Urinary bladder (tissue), 3 donors: Measurements from ENCODE around the gene ANKRD63.

DNA sequence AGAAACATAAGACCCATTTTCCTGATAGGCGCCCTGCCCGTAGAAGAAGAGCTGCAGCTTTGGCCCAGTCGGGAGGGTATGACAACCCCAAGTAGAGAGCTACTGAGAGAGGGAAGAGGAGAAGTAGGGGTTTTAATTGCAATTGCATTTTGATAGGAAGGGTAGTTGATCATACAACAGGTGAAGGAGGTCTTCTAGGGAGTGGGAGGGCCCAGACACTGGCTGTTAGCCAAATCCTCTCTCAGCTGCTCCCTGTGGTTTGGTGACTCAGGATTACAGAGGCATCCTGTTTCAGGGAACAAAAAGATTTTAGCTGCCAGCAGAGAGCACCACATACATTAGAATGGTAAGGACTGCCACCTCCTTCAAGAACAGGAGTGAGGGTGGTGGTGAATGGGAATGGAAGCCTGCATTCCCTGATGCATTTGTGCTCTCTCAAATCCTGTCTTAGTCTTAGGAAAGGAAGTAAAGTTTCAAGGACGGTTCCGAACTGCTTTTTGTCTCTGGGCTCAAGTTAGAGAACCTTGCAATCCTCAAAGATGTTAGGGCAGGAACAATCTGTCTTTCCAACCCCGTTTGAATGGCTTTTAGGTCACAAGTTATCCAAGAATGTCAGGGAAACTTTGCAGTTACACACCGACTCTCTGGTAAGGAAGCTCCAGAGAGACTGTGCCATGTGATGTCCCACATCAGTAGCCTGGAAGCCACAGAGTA is 408.8 kb upstream of the THBS1 start:
- PRO-cap: no peak
- RAMPAGE, long total RNA: no peak

- PRO-cap: no peak
- RAMPAGE, long total RNA: no peak
Measured at GRCh38 chr15:39326735-39327299, 254.1 kb upstream of the THBS1 start.

- PRO-cap: unidirectional peak, minus-strand start at chr15:39581798
- RAMPAGE, long total RNA: no peak
Measured at GRCh38 chr15:39581643-39582124, 805 bp downstream of the THBS1 start.

DNA sequence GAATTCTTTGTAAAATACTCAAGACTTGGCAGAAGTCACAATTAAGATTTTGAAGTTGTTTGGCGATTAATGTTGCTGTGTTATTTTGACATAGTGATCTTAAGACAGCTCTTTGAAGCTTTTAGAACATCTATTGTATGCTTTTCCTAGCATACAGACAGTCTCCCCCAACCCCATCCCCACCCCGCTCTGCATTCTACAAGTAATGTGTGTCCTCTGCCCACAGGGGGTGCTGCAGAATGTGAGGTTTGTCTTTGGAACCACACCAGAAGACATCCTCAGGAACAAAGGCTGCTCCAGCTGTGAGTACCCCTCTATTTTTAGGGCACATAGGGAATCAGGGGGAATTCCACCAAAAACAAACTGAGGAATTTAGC is 2.5 kb downstream of the THBS1 start:
- PRO-cap: no peak
- RAMPAGE, long total RNA: no peak

- PRO-cap: no peak
- RAMPAGE, long total RNA: no peak
Measured at GRCh38 chr15:39583945-39584613, 3.2 kb downstream of the THBS1 start.

GRCh38 chr15:39585146-39586199 is 4.6 kb downstream of the THBS1 start:
- PRO-cap: no peak
- RAMPAGE, long total RNA: no peak

GRCh38 chr15:39587642-39588388 is 6.9 kb downstream of the THBS1 start:
- PRO-cap: no peak
- RAMPAGE, long total RNA: no peak

DNA sequence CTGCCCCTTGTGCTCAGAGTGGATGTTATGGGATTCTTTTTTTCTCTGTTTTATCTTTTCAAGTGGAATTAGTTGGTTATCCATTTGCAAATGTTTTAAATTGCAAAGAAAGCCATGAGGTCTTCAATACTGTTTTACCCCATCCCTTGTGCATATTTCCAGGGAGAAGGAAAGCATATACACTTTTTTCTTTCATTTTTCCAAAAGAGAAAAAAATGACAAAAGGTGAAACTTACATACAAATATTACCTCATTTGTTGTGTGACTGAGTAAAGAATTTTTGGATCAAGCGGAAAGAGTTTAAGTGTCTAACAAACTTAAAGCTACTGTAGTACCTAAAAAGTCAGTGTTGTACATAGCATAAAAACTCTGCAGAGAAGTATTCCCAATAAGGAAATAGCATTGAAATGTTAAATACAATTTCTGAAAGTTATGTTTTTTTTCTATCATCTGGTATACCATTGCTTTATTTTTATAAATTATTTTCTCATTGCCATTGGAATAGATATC is 15.8 kb downstream of the THBS1 start:
- PRO-cap: no peak
- RAMPAGE, long total RNA: no peak

DNA sequence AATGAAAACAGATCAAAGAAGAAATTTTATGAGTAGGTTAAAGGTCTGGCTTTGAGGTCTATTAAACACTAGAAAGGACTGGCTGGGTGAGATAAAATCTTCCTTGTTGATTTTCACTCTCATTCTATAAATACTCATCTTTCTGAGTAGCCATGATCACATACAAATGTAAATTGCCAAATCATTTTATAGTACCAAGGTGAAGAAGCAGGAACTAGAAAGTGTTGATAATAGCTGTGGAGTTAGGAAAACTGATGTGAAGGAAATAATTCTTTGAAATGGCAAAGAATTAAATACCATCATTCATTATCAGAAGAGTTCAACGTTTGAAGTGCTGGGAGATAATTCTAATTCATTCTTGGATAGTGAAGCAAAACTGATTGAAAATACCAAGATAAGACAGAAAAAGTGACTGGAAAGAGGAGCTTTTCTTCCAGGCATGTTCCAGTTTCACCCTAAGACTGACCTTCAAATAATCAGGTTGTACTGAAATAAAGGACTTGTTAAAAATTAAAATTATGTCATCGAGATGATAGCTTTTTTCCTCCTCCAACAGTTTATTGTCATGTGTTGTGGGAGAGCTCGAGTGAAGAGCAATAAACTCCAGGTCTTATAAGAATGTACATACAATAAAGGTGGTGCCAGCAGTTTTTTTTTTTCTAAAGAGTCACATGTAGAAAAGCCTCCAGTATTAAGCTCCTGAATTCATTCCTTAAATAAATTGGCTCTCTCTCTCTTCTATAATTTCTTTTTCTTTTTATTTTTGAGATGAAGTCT is 17.5 kb downstream of the THBS1 start:
- PRO-cap: no peak
- RAMPAGE, long total RNA: no peak

DNA sequence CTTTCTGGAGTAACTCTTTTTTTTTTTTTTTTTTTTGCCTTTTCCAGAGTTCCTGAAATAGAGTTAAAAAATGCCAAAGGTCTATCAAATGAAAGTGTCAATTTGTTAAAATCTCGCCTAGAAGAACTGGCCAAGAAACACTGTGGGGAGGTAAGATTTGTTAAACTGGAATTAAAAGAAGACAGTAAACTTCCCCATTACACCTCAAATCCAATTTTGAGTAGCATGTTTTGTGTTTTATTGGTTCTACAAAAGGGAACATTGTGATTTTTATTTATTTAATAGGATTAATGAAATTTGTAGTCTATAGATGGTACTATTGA is 9.4 kb downstream of the EIF2AK4 start:
- PRO-cap: no peak
- RAMPAGE, long total RNA: no peak

DNA sequence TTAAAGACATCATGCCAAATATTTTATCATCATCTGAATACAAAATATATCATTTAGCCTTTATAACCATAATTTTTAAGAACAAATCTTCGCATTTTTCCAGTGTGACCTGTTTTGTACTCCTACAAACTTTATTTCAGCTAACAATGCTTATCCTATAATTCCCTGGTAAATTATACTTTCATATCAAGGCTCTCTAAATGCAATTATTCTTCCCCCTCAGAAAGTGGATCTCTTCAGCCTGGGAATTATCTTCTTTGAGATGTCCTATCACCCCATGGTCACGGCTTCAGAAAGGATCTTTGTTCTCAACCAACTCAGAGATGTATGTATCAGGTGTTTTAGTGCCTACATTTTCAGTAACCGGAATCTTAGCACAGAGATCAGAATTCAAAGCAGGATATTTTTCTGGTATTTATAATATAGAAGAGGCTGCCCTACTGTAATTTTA is 42.2 kb downstream of the SRP14 start:
- PRO-cap: no peak
- RAMPAGE, long total RNA: no peak

DNA sequence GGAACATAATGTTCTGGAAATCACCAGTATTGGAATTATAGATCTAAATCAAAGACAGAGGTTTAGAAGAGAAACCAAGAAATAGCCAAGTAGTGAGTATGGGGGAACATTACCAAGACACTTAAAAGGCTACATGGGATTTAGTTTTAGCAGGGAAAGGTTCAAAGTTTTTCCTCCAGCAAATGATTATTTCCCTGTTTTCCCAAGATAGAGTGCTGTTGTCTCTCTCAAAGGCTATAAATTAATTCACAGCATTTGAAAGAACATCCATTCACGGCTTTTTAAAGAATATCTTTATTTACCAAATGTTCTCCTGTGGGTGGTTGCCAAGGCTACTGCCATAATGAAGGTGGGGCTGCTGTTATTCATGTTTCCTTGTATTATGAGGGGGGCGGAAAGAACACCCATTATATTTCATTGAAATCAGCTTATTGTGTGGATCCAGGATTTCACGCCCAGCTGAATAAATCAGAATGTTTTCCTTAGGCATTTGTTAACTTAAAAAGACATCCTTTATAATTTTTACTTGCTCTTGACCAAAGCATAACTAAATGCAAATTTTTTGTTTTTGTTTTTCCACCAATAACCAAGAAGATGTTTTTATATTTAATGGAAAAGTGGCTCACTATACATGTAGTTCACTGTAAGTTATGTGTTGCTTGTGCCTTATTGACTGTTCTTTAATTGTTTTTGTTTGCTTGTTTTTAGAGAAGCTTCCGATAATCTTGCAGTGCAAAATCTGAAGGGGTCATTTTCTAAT is 10.1 kb downstream of the SRP14 start:
- PRO-cap: unidirectional peak, plus-strand start at position 431 of the sequence
- RAMPAGE, long total RNA: no peak

- PRO-cap: no peak
- RAMPAGE, long total RNA: no peak
Measured at GRCh38 chr15:40053112-40053433, 14.1 kb upstream of the SRP14 start.

DNA sequence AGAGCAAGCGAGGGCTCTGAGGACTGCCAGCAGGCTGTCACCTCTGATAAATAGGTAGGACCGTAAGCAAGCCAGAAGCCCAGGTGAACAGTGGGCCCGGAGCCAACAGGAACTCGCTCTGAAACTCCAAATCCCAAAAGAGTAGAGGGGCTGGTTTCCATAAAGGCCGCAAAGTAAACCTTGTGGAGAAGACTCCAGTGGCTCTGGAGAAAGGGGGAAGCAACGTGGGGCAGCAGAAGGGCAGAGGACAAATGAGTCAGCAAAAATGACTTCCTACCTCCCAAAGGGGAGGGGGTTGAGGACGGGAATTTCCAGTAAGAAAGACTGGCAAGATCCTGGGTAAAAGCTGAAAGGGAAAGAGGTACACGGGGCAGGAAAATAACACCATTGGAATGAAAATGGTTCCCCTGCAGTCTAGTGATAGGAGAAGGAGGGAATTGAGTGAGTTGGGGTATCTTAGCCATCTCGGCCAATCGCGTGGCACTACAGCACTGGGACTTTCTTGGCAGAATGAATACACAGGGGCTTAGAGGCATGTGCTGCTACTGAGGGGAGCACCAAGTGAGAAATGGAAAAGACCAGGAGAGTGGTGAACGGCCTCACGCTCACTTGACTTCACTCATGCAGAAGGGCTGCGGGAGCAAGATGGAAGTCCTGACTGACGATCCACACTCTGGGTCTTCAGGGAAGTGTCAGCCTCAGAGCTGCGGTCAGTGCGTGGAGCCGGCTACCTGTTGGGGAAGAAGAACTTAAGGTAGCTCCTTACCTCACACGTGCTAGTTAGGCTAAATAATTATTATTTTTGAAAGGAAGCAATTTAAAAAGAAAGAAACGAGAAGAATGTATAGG is 33.2 kb downstream of the BMF start:
- PRO-cap: no peak
- RAMPAGE, long total RNA: no peak

GRCh38 chr15:40266886-40267438 is 15.9 kb downstream of the ANKRD63 start:
- PRO-cap: bidirectional peak, plus-strand start at chr15:40267141, minus-strand start at chr15:40266943
- RAMPAGE, long total RNA: no peak

- PRO-cap: no peak
- RAMPAGE, long total RNA: no peak
Measured at GRCh38 chr15:40282507-40283294, at the start of gene ANKRD63. ANKRD63 (minus strand) TSS chr15:40283064.

DNA sequence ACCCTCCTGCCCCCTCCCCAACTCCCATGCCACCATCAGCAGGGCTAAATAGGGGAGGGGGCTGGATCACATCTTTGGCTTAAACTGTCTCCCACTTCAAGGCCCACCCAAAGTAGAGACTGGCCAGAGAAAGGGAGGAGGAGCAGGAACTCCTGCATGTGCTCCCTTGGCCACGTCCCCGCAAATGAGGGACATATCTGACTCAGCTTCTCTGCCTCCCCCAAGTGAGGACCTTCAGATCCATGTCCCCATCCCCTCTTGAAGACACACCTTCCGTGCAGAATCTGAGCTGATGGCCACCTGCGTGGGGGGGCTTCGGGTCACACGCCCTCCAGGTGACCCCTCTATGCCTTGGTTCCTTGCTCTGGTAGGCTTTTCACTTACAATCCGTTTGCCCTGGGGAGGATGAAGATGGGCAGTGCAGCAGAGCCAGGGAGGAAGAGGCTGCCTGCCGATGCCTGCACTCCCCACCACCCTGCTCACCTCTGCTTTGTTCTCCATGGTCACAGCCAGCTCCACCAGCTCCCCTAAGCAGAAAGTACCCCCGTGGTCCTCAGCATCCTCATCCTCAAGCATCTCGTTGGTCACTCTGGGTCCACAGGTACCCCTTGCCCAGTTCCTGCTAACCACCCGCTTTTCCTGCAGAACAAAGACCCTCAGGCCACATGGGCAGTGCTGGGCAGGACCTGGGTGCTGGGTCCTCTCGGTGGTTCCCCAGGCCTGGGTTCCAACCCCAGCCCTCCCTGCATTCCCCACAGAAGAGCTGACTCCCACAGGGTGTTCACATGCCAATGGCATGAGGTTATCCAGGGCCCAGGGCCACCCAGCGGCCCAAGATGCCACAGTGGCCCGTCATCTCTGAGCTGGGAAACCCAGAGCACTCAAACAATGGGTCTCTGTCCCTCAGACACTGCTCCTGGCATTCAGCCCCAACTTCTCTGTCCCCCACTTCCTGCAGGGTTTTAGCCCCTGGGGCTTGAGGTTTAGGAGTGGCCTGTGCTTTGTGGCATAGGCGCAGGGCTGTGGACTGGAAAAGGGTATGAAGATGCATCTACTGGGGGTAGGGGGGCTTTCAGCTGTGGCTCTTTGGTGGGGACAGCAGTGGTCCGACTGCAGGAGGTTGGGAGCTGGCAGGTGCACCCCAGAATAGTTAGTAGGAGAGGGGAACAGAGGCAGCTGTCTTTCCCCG is 2.1 kb downstream of the CCDC9B start:
- PRO-cap: no peak
- RAMPAGE, long total RNA: no peak

GRCh38 chr15:40439209-40440183 is 1.3 kb upstream of the BAHD1 start:
- PRO-cap: no peak
- RAMPAGE, long total RNA: no peak

GRCh38 chr15:40464409-40464962 is 6.3 kb upstream of the CHST14 start:
- PRO-cap: no peak
- RAMPAGE, long total RNA: no peak

DNA sequence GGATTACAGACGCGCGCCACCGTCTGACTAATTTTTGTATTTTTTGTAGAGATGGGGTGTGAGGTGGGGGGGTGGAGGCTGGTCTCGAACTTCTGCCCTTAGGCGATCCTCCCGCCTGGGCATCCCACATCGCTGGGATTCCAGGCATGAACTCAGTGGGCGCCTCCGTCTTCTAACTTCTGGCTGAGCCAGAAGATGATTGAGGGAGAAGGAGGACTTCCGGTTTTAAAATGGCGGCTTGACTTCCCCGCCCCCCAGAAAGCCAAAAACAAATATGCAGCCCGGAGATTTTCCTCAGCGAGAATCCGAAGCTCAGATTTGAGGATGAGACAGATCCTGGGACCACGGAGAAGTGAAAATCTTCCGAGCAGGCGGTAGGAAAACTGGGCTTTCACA is 17.0 kb downstream of the CHST14 start:
- PRO-cap: no peak
- RAMPAGE, long total RNA: no peak